Hair follicular keratinocyte (primary cell): ENCODE data around the gene GPALPP1.

DNA sequence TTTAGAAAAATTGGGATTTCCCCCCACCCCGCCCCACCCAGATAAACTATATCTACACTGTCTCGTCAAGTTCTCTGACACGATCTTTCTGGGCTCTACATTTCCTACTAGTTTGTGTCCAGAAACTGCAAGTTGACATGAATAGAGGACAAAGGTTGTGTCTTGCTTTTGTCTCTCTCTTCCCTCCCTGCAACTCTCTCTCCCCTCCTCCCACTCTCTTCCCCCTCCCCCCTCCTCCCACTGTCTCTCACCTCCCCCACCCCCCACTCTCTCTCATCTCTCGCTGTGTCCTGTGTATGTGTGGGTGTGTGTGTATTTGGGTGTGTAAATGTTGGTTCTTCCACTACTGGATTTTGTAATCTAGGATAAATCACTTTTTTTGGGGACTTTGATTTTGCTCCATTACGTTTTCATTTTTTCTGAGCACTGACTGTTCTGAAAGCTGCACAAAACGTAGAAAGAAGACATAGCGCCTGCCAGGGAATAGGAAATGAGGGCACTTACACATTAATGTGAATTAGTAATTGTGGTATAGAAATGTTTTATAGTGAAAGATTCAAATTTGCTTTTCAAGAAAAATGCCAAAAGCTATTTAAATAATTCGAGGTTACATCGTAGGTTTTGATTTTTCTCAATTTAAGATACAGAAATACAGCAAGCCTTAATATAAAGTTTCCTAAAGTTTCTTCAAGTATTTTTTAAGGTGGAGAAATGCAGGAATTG is 48.5 kb downstream of the AKAP11 start:
- RAMPAGE, long total RNA = no peak

DNA sequence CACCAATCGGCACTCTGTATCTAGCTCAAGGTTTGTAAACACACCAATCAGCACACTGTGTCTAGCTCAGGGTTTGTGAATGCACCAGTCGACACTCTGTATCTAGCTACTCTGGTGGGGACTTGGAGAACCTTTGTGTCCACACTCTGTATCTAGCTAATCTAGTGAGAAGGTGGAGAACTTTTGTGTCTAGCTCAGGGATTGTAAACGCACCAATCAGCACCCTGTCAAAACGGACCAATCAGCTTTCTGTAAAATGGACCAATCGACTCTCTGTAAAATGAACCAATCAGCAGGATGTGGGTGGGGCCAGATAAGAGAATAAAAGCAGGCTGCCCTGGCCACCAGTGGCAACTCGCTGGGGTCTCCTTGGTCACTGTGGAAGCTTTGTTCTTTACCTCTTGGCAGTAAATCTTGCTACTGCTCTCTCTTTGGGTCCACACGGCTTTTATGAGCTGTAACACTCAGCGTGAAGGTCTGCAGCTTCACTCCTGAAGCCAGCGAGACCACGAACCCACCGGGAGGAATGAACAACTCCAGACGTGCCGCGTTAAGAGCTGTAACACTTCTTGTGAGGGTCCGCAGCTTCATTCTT is 13.6 kb upstream of the TNFSF11 start:
- RAMPAGE, long total RNA = no peak

- RAMPAGE, long total RNA = no peak
Observed at GRCh38 chr13:42870189-42870999, 89.0 kb downstream of the FAM216B start.

DNA sequence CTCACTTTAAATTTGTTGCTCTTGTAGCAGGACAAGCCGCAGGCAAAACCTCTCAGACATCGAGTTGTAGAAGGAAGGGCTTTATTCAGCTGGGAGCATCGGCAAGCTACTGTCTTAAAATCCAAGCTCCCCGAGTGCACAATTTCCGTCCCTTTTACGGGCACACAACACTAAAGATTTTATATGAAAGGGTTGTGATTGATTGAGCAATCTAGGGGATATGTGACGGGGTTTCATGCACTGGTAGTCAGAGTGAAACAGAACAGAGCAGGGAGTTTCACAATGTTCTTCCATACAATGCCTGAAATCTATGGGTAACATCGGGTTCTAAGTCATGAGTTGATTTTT is 21.9 kb downstream of the DNAJC15 start:
- RAMPAGE, long total RNA = no peak

- RAMPAGE, long total RNA = no peak
Observed at GRCh38 chr13:43058056-43058723, 34.8 kb downstream of the DNAJC15 start.

GRCh38 chr13:43407072-43407583 is 379.6 kb downstream of the ENOX1 start:
- RAMPAGE, long total RNA = no peak

DNA sequence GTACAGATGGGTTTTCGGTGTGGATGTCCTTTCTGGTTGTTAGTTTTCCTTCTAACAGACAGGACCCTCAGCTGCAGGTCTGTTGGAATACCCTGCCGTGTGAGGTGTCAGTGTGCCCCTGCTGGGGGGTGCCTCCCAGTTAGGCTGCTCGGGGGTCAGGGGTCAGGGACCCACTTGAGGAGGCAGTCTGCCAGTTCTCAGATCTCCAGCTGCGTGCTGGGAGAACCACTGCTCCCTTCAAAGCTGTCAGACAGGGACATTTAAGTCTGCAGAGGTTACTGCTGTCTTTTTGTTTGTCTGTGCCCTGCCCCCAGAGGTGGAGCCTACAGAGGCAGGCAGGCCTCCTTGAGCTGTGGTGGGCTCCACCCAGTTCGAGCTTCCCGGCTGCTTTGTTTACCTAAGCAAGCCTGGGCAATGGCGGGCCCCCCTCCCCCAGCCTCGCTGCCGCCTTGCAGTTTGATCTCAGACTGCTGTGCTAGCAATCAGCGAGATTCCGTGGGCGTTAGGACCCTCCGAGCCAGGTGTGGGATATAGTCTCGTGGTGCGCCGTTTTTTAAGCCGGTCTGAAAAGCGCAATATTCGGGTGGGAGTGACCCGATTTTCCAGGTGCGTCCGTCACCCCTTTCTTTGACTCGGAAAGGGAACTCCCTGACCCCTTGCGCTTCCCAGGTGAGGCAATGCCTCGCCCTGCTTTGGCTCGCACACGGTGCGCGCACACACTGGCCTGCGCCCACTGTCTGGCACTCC is 95.8 kb downstream of the LACC1 start:
- RAMPAGE, long total RNA = no peak

DNA sequence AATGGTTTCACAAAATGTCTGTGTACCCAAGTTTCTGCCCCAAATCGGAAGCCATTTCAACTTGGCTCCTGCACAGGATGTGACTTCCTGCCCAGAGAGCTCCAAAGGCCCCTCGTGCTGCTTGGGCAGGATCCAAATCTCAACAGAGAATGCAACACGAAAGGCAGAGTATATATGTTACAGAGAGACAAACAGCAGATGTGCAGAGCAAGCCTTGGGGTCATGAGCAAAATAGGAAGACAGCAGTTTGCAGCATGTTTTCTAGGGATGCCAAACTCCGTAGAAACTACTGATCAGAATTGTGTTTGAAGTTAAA is 95.4 kb upstream of the SERP2 start:
- RAMPAGE, long total RNA = no peak

DNA sequence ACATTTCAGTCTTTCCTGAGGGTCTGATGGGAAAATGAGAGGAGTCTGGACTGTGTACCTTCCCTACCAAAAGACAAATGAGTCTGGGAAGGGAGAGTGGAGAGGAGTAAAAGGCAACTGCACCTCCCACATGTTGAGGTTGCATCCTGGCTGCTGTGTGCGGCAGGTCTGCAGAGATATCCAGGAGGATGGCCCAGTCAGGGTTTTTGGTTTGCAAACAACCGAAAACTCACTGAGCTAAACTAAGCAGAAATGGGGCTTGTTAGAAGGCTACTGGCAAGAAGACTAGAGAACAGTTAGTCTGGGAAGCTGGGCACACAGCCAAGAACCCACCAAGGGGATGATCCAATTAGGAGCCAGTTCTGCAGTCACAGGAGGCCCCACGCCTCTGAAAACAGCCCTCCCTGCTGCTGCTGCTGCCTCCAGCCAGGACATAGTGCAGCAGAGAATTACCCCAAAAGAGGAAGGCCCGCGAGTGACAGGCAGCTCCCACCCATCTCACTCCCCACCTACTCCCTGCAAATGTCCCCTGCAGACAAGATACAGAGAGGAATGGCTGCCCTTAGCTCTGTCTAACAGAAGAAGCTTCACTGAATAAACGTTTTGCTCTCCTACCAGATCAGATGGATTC is 41.2 kb upstream of the SERP2 start:
- RAMPAGE, long total RNA = no peak

- RAMPAGE, long total RNA = no peak
Observed at GRCh38 chr13:44362158-44362580, 11.5 kb upstream of the SERP2 start.

GRCh38 chr13:44396513-44396843 is 22.9 kb downstream of the SERP2 start:
- RAMPAGE, long total RNA = no peak

- RAMPAGE, long total RNA = no peak
Observed at GRCh38 chr13:44406112-44406555, 32.5 kb downstream of the SERP2 start.

- RAMPAGE, long total RNA = no peak
Observed at GRCh38 chr13:44437744-44438036, 64.1 kb downstream of the SERP2 start.

DNA sequence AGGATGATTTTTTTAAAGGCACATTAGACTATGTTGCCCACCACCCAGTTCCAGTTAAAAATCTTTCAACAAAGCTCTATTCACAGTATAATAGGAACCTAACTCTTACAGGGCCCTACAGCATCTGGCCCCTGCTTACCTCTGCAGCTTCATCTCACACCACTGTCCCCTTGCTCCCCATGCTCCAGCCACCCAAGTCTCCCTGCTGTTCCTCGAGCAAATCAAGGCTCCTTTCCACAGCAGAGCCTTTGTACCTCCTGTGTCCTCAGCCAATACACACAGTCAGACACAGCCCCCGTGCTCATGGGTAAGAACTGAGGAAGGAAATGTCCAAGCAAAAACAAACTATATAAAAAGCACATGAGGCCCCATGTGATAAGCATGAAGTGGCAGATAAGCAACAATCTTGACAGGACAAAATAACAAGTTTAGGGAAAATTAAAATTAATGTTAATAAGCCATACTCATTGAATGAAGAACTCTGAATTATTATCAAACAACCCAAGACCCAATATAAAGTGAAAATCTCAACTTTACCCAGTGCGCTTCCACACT is 67.5 kb downstream of the TSC22D1 start:
- RAMPAGE, long total RNA = no peak

DNA sequence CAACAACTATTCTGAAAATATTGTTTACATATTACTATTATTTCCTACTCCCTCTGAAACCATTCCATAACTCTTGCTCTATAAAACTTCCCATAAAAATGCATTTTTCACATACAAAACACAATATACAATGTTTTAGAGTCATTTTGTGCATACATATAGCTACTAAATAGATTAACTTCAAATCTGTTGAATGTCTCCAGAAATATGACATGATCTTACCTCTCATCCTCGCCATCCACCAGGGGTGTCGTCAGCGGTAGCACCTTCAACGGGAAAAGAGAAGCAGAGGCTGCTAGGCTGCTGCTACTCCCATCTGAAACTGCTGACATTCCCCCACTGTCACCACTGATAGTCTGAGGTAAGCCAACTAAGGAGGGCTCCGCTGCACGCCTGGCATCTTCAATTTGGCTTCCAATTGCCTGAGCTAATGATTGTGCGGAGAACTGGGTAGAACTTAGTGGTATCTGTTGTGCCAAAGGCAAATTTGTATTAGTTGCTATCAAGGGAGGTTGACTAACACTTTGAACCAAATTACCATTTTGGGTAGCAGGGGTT is 3.1 kb downstream of the TSC22D1 start:
- RAMPAGE, long total RNA = no peak

DNA sequence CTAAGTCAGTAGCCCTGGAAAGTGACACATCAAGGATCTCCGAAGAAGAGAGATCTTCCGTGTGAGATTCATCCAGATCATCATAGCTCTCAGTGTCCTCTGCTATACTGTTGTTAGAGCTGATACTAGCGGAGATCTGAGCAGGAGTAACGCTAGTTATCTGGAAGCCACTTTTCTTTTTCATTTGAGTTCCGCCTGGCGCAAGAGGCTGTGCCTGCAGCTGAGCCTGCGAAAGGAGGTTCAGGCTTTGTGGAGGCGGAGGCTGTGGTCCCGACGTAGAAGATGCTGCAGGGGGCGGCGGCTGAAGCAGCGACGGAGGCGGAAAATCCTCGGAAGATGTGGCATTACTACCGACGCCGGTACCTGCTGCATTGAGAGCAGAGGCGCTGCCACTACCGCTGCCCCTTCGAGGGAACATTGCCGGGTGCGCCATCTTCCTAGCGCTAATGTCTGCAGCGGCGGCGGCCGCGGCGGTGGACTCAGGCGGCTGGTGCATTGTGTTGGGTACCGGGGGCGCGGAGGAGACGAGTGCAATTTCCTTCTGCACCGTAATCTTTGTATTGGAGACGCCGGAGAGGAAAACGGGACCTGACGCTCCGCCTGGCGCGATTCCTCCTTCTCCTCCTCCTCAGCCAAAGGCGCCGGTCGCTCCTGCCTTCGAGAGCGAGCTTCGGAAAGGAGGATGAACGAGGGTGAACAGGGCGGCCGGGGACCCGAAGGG is 391 bp downstream of the TSC22D1 start:
- RAMPAGE, long total RNA = no peak

DNA sequence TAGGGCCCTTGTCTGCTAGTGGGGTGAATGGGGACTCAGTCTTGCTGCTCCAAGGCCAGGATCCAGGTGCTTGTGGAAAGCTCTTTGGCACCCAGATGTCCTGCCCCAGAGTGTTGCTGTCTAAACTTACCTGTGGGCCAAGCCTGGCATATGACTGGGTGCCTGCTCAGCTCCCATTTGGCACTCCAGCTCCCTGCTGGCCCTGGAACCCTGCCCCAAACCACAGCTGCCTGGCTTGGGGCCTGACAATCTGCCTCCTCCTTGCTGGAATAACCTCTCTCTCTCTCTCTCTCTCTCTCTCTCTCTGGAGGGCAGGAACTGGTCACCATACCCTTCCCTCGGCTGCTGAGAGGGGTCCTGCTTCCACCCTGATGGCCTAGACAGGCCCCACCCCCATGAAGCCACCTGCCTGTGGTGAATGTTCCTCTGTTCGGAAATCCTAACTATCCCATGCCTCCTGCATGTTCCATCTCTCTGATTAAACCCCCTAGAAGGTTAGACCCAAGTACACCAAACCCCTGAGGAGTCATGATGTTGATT is 158.3 kb upstream of the TSC22D1 start:
- RAMPAGE, long total RNA = no peak

DNA sequence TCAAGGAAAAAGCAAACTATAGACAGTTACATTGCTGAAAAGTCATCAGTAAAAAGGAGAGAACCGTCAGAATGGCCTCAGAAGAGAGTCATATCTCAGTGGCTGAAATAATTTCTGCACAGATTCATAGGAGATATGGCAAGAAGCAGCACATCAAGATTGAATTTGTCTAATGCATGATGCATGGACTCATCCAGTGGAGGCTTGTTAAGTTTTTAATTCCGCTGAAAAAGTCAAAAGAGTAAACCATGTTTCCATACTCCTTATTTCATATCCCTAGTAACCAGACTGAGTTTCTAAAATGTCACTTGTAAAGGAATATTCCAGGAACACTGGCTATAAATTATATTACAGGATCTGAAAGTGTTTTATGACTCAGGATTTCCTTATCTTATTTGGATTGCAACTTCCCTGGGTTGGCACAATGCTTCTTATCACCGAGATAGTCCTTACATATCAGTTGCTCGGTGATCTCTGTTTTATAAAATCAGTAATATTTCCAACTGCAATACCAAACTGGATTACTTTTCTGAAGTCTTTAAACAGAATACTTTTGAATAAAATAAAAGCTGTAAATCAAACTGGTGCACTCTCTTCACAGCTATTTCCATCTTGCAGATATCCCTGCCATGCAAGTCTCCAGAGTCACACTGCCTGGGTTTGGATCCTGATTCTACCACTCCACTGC is 180.2 kb upstream of the TSC22D1 start:
- RAMPAGE, long total RNA = no peak

- RAMPAGE, long total RNA = start-site peak on the minus strand at chr13:44989451-44989487, 19 and 16 reads in 2 replicates; start-site peak on the plus strand at chr13:44989540-44989597, 215 and 48 reads in 2 replicates
Observed at GRCh38 chr13:44989066-44989963, at the start of gene GPALPP1. GPALPP1 (plus strand) TSS chr13:44989538.

DNA sequence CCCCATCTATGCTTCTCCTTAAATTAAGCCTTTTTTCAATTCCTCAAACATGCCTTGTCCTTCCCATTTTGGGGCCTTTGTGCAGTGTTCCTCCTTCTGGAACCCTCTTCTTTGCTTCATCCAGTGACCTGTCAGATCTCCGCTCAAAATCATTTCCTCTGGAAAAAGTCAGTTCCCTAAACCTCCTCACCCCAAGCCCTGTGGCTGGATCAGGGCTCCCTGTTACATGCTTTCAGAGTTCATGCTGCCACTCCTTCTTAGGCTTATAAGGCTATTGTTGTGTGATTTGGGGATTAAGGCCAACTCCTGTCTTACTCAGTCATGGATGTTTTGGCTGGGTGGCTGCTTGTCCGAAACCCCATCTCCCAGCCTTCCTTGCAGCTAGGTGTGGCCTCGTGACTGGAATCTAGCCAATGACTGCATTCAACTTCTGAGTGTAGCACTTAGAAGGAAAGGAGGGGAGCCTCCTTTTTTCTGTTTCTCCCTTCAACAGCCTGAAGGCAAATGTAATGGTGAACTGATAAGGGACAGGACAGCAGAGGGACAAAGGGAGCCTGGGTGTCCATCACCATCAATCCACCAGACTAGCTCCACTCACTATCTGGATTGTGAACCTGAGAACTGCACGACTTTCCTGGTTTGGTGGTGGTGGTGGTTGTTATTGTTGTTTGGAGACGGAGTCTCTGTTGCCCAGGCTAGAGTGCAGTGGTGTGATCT is 64.0 kb upstream of the GTF2F2 start:
- RAMPAGE, long total RNA = no peak